Umbilical cord (tissue), 2 donors: ENCODE measurements around a stretch of chr7.

DNA sequence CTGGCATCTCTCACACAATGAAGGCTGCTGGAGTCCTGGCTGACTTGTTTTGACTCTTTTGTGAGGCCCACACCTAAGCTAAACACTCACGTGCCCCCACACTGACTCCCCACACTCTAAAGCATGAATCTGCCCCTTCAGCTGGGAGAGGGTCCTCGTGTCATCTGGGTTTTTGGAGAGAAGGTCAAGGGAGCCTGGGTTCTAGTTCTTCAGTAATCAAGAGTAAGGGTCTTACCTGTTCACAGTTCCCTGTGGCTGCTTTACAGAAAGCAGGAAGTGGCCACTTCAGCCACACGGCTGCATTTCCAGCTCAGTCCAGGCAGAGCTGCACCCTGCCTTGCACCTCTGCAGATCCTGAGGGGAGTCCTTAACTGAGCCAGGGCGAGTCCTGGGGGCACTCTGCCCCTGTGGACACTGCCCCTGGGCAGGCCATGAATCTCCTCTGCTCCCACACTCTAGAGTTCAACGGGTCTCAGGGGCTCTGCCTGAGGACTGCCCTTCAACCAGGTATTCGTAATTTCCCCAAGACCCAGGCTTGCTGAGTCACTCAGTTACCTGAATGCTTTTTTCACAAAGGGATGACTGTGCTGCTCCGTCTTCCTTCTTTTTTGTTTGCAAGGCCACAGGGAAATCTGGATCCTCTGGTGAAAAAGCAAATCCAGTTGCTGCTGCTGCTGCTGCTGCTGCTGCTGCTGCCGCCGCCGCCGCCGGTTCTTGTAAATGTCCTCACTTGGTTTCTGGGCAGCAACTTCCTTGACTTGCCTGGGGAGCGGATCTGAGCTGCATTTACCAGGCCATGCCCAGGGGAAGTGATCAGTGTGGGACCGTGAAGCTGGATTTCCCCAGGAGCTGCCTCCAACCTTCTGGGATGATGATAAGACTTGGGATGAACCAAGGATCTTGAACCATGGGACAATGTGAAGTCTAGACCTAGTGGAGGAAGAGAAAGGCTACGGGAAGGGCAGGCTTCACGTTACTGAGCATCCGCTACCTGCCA is 157.3 kb upstream of the FAM20C start:
- RAMPAGE, long total RNA, result no peak

DNA sequence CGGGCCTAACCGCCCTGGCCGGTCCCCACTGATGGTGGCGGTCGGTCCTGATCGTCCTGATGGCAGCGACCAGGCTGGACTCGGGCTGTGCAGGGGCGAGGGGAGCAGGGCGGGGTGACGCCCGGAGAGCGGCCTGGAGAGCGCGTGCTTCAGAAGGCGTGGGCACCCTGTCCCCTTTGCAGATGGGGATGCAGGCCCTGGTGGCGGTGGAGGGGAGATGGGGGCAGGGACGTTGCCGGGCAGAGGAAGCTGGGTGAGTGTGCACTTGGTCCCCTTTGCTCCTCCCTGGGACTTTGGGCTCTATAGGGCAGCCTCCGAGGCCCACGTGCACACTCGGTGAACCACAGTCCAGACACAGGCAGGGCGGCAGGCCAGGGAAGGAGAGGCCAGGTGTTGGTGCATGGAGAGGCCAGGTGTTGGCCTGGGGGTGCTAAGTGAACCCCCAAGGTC is 42.5 kb upstream of the FAM20C start:
- RAMPAGE, long total RNA, result no peak

DNA sequence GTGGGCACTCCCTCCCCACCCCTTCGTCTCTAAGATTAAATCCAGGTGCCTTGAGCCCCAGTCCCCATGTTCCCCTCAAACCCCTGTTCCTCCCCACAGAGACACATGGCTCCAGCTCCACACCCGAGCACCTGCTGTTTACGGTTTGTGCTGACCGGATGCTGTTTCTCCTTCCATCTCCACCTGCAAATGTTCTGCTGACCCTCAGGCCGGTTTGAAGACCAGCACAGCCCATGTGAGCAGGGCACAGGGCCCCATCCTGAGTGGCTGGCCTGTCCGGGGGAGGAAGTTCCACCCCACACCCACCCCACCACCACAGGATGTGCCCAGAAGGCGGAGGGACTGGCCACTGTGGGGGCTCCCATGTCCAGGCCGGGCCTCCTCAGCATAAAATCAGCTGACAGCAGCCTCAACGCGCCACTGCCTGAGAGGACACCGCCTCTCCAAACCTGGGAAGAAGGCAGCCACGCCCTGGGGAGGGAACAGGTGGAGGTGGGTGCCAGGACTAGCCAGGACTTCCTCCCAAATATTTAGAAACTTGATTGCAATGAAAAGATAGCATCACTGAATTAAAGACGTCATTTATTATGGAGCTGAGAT is 27.6 kb upstream of the FAM20C start:
- RAMPAGE, long total RNA, result no peak

DNA sequence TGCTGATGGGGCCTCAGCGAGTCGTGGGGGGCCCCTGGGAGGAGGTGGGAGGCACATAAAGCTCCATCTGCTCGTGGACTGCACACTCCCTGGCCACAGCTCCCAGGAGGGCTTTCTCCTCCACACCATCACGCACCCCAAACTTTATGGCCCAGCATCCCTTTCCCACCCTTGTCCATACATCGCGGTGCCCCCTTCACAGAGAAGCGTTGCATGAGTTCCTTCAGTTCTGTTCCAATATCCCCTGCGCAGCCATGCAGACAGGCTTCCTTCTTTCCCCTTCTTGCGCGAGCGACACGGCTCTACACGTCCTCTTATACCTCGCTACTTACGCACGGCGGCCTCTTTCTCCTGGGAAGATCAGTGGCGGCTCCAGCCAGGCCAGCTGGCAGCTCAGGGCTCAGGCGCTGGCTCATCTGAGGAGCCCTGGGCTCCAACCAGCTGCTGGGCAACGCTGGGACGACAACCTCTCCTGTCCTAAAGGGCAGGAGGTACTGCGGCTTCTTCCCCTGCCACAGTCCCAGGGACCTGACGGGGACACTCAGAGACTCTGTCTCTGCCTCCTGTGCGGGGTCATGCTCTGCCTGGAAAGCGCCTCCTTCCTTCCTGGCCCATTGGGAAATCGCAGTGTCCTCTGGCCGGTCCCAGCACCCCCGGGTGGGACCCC is 5.2 kb upstream of the FAM20C start:
- RAMPAGE, long total RNA, result no peak

GRCh38 chr7:226011-227007 is 33.9 kb downstream of the FAM20C start:
- RAMPAGE, long total RNA, result no peak

DNA sequence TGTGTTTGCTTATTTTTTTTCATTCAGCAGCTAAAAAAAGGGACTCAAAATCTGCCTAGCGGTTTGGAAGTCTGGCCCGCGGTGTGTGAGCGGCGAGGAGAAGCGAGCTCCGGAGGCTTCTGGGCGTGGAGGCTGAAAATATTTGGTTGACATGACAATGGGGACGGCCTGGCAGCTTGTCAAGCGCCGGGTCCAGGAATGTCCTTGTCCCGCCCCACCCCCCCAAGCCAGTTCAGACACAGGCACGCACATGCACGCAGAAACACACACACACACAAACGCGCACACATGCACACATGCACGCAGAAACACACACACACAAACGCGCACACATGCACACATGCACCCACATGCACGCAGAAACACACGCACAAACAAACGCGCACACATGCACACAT is 43.5 kb downstream of the FOXL3 start:
- RAMPAGE, long total RNA, result no peak

DNA sequence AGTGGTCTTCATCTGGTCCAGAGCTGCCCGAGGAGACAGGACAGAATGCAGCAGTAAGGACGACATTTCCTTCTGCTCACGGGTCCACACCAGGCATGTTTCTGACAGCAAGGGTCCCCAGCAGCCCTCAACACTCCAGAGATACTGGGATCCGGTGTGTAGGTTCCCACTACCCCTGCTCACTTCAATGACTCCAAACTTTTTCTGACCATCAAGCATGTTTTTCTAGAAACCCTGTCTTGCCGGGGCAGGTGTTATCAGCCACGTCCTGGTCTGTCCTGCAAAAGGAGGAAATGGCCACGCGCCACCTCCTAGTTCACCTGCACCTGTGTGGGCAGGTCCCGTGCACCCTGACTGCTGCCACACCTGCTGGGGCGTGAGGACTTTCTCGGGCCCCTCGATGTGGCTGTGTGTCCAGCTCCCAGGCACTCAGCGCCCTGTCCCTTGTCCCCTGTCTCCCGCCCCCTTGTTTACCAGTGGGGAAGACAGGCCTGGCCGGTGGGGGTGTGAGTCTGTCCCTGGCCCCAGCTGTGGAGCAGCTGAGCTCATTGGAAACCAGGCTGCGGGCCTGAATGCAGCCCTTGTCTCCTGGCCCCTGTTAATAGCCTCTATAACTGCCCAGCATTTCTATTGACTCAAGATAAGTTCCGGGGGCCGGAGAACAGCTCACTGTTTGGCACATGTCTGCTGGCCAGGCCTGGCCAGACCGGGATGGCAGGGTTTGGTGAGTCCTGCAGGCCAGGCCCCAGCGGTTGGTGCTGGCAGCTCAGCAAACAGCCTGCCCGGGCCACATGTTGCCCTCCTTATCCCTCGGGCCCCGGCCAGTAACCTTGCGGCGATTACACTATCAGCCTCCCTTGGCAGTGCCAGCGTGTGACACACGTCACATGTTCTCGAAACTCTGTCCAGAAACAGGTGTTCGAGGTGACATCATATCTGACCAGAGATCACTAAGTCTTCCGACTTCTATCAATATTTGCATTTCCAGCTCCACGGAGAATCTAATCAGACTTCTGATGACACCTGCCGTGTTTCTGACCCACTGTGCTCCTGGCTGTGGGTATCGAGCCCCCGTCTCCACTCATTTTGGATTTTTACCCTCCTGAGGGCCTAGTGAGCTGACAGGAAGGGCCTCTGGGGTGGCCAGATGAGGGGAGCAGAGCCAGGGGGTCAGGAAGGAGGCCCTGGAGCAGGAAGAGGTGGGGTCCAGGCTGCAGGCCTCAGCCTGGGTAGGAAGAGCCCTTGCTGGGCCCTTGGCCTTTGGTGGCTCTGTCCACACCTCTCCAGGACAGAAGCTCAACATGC is 52.1 kb downstream of the FOXL3 start:
- RAMPAGE, long total RNA, result no peak

- RAMPAGE, long total RNA, result no peak
Measured at GRCh38 chr7:362293-363145, 72.5 kb downstream of the FOXL3 start.

- RAMPAGE, long total RNA, result no peak
Measured at GRCh38 chr7:424785-425608, 94.6 kb downstream of the PDGFA start.

GRCh38 chr7:471794-472488 is 47.7 kb downstream of the PDGFA start:
- RAMPAGE, long total RNA, result no peak

GRCh38 chr7:522224-522696 is 2.6 kb upstream of the PDGFA start:
- RAMPAGE, long total RNA, result no peak

DNA sequence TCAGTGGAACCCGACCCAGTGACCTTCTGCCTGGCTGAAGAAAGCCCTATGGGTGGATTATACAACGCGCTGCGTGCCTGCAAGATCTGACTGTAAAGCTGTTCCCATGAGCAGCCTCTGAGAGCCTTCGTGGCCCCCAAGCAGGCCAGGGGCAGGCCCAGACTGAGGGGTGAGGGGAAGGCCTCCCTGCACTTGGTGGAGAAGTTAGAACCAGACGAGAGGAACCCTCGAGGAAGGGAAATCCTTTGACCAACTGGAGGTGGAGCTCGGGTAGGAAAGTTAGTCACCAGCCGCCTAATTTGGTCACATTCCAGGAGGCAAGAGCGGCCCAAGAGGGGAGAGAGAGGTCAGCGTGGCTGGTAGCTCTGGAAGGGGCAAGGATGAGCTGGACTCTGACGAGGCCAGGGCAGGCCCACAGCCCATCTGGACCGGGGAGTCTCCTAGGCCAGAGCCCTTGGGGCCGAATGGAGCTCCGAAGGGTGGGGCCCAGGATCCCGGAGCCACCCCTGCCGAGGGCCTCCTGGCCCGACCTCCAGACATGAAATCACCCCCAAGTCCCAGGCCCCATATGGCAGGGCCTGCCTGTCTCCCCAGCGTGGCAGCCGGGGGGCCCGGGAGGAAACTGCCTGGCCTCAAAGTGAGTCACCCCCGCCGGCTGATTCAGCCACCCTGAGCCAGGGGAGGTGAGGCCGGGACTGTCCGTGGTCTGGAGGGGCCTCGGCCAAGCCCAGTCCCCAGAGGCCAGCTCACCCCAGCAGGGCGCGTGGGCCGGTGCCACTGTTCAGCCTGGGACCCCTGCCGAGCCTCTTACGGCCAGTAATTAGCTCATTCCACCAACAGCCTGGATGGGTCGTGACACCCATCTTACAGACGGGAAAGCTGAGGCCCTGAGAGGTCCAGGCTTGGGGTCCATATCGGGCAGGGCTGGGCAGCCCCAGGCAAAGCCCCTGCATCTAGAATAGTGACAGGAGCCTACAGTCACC is 23.4 kb upstream of the PDGFA start:
- RAMPAGE, long total RNA, result no peak

GRCh38 chr7:557397-558060 is 37.9 kb upstream of the PDGFA start:
- RAMPAGE, long total RNA, result no peak

DNA sequence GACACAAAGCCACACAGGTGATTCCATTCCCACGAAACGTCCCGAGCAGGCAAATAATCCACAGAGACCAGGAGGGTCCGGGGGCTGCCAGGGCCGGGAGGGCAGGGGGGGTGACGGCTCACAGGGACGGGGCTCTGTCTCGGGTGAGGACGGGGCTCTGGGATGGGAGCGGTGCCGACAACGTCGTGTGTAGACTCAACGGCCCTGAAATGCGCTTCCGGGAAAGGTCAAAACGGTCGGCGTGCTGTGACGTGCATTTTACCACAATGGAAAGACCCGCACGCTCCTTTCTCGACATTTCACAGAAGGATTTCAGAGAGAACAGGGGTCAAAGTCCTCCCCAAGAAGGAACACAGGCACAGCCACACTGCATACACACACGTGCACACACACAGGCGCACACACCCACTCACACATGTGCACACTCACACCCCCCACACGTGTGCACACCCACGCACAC is 63.3 kb upstream of the PDGFA start:
- RAMPAGE, long total RNA, result no peak

GRCh38 chr7:602402-603085 is 82.9 kb upstream of the PDGFA start:
- RAMPAGE, long total RNA, result no peak

GRCh38 chr7:608367-608717 is 88.7 kb upstream of the PDGFA start:
- RAMPAGE, long total RNA, result no peak

- RAMPAGE, long total RNA, result no peak
Measured at GRCh38 chr7:871904-872531, 4.3 kb upstream of the GET4 start.

DNA sequence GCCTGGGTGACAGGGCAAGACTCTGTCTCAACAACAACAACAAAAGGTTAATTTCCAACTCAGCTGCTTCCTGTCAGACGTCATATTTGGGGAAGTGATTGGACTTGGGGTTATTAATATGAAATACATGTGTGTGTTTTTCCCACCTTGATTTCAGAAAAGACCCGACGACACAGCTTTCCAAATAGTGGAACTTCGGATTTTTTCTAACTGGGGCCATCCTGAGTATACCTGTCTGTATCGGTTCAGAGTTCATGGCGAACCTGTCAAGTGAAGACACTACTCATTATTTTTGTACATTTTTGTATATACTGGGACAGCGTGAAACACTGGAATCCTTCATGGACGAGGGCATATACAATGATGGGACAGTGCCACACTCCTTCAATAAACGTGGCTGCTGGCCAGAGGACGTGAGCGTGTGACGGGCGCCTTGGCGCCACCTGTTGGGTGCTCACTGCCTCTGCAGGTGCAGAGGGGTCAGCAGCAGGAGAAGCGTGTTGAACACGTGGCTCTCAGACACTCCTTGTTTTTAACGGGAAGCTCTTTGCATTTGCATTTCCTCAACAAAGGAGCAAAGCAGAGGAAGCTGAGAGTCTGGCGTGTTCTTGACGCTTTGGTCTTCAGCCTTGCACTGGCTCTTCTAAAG is 3.2 kb upstream of the GET4 start:
- RAMPAGE, long total RNA, result no peak

DNA sequence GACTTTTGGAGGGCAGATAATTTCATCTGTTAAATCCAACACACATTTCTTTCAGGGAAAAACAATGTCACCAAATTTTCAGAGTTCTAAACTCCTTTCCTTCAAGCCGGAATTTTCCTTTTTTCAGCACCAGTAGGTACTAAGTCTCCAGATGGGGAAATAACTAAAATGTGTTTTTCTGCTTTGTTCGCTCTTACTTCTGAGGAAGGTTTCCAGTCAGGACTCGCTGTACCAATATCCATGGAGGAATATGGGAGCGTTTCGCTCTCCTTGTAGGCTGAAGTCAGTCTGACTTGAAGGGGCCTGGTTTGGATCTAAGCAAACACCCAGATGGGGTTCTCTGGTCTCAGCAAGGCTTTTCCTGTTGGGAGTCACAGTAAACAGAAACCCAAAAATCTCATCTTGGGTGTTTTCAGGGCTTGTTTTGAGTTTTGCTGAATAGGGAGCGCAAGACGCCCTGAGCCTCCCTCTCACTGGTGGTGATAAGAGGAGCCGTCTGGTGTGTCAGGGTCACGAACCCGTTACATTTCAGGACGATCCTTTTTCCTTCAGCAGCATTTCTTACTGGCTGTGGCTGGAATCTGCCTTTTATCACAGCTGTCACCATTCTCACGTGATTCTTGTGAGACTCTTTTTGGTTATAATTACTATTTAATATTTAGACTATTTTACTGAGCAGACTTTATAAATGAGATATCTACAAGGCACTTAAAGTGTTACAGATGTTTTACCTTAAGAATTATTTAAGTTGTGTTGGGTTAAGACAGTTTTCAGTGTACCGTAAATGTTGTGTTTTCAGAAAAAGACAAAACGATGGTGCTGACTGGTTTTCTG is 2.4 kb upstream of the GET4 start:
- RAMPAGE, long total RNA, result no peak

- RAMPAGE, long total RNA, result no peak
Measured at GRCh38 chr7:875912-876409, 393 bp upstream of the GET4 start.